Calu3 (cell line): Measurements from ENCODE around the genes NLRP6 and IFITM1.

DNA sequence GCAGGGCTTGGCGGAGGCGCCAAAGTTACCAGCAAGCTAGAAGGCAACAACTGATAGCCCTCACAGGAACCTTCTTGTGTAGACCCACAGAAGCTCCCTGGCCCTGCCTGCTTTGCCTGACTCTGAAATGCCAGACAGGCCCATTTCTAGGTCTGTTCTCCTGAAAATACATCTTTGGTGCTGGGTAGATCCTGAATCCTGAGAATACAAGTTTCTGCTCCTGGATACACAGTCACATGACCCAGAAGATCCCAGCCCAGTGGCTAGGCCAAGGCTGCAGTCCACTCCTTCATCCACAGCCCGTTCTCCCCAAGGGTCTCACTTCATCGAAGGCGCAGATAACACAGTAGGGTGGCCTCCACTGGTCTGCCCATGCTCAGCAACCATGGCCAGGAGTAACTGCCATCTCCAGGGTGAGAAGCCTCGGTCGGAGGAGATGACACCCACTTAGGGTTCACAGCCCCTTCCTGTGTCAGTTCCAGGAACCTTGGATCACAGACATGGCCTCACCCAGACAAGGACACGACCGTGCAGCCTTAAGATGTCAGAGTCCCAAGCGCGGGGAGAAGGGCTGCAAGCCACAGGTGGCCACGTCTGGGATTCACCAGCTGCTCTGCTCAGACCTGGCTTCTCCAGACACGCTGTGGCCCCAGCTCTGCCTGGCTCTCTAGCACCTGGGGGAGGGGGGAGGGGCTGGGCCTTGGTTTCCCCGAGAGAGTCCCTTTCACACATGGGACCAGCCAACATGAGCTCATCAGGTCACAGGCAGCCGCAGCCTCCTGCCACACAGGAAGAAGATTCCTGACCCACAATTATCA is 2.6 kb downstream of the BET1L start:
- PRO-cap = no peak

DNA sequence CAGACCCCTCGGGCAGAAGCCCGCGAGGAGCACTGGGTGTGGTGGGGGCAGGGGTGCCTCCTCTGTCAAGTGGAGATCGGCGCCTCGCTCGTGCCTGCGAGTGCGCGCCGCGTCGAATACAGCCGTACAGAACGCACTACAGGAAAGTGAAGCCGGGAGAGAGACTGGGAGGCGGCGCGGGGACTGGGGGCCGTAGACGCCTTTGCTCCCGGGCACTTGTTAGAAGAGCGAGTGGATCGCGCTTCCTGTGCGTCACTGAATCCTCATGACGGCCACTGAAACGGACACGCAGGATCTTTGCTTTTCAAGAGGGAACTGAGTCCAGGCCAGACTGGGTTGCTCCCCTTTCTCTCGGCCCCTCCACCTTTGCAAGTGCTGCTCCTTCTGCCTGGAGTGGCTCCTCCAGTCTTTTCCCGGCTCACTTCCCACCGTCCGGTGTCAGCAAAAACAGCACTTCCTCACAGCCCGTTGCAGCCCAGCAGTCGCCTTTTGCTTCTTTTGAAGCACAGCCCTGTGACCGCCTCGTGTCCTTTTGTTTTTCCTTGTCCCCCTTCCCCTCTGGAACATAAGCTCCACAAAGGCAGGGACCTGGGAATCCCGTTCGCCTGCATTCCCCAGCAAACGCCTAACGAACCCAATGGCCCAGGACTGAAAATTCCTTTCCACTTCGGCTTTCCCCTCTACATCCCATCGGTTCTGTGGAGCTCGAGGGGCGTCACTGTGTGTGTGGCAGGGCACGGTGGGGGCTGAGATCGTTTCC is 473 bp downstream of the RIC8A start:
- PRO-cap = bidirectional peak, plus-strand start outside the sequence, minus-strand start at position 118 of the sequence; bidirectional peak, plus-strand start at position 665 of the sequence, minus-strand start at position 544 of the sequence

- PRO-cap = no peak
These were observed 8.2 kb downstream of the RIC8A start for GRCh38 chr11:215418-216358.

DNA sequence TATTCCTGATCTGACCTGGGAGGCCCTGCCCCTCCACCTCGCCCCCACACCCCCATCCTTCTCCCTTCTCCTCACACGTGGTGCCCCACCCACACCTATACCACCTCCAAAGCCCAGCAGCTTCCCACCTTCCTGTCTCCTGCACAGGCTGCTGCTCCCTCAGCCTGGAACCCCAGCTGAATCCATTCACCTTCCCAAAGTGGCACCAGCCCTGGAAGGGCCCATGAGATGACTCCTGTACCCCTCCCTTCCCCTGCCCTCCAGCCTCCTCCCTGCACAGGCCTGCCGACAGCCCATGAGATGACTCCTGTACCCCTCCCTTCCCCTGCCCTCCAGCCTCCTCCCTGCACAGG is 12.6 kb downstream of the SIRT3 start:
- PRO-cap = no peak

GRCh38 chr11:225687-226242 is 10.4 kb downstream of the SIRT3 start:
- PRO-cap = no peak

- PRO-cap = no peak
These were observed 5.0 kb downstream of the PSMD13 start for GRCh38 chr11:241671-242197.

- PRO-cap = no peak
These were observed at the start of gene NLRP6 for GRCh38 chr11:278271-278561. Gene NLRP6 (plus strand): TSS chr11:278407.

DNA sequence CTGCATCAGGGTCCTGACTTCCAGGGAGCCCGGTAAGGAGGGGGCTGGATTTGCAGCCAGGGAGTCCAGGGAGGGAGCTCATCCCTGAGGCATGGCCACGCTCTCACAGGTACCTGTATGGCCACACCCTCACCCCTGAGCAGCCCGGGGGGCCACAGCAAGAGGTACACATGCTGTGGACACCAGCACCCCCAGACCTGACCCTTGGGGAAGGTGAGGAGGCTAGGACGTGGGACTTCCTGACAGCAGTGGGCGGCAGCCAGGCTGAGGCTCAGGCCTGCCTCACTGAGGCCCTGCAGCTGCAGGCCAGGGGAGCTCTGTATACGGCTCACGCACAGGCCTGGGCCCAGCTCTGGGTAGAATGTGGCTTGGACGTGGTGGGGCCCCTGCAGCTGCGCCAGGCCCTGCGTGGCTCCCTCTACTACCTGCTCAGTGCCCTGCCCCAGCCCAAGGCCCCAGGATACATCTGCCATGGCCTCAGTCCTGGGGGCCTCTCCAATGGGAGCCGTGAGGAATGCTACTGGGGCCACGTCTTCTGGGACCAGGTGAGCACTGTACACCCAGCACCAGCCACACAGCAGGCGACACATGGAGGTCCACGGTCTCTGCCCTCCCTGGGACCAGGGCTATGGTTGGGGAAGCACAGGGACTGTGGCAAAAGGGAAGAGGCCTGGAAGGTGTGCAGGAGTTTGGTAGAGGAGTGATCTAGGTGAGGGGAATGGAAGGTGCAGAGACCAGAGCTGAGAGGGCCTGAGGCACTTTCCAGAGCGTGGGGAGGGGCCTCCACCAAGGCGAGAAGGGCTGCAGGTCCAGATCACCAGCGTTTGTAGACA is 1.9 kb downstream of the PGGHG start:
- PRO-cap = no peak

- PRO-cap = bidirectional peak, plus-strand start at chr11:314040, minus-strand start at chr11:313924; unidirectional peak, minus-strand start at chr11:314545
These were observed at the start of gene IFITM1 for GRCh38 chr11:313788-314823. Gene IFITM1 (plus strand): TSS chr11:314040.

- PRO-cap = no peak
These were observed 18.7 kb upstream of the B4GALNT4 start for GRCh38 chr11:350088-351468.

DNA sequence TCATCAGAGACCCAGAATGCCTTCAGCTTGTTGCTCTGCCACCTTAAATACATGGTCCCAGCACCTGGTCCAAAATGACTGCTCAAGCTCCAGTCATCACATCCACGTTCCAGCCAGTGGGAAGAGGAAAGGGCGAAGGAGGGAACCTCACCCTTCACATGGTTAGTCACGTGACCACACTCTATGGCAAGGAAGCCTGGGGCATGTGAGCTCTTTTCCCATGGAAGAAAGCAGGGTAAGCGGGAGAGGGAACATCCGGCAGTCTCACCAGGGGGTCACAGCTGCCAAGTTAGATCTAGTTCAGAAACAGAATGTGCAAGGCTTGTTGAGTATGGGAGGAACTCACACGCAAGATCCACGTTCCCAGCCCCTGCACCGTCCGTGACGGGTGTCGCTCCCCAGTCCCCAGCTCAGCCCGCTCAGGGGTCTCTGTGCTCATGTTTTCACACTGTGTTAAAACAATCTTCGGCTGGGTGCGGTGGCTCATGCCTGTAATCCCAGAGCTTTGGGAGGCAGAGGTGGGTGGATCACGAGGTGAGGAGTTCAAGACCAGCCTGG is 1.9 kb upstream of the ANO9 start:
- PRO-cap = no peak

GRCh38 chr11:460214-461079 is 10.4 kb downstream of the PTDSS2 start:
- PRO-cap = no peak

GRCh38 chr11:495719-496357 is 11.2 kb downstream of the RNH1 start:
- PRO-cap = no peak

GRCh38 chr11:498907-499770 is 7.9 kb downstream of the RNH1 start:
- PRO-cap = no peak

GRCh38 chr11:532557-532905 is 2.8 kb downstream of the HRAS start:
- PRO-cap = no peak

DNA sequence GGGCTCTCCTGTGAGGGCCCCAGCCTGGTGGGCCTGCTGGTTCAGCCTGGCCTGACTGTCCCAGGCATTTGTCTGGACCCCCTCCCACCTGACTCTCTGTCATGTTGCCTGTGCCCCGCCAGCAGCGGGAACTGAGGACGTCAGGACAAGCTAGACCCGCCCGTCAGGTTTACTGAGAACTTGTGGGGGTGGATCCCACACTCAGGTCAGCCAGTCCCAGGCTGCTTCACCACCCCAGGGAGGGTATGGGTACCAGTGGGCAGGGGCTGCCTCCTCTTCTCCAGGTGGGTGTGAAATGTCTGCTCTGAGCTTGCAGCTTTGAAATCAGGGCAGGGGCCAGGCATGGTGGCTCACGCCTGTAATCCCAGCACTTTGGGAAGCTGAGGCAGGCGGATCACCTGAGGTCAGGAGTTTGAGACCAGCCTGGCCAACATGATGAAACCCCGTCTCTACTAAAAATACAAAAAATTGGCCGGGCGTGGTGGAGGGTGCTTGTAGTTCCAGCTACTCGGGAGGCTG is 3.5 kb downstream of the RASSF7 start:
- PRO-cap = no peak

- PRO-cap = no peak
These were observed 14.2 kb downstream of the IRF7 start for GRCh38 chr11:601344-602056.

GRCh38 chr11:612025-612889 is 3.5 kb downstream of the IRF7 start:
- PRO-cap = no peak

- PRO-cap = no peak
These were observed 3.1 kb downstream of the DRD4 start for GRCh38 chr11:639976-640678.

DNA sequence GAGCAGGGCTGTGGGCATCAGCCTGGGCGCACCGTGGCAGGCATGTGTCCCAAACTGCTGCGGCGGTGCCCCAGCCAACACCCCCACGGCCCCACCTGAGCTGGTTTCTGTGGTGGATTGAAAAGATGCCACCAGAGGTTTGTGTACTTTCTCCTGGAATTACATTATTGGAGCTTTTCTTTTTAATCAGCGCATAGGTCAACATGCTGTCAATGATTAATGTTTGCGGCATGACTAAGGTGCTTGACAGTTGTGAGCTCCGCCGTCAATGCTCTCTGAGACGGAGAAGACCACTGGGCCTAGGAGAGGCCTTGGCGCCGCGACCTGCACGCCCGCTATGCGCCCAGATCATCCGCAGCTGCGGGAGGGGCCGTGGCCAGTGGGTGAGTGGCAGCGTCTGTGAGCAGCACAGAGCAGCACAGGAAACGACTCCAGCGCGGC is 18.1 kb downstream of the DRD4 start:
- PRO-cap = no peak